H9 (cell line): Measurements from ENCODE around the genes ZMYM5, GJB2 and IL17D.

GRCh38 chr13:18946749-18947167, 234.9 kb downstream of the TUBA3C start:
- PRO-cap = no peak

- PRO-cap = no peak
Observed at GRCh38 chr13:19109488-19110010, 72.1 kb downstream of the TUBA3C start.

GRCh38 chr13:19181921-19182123, 198 bp upstream of the TUBA3C start:
- PRO-cap = no peak

DNA sequence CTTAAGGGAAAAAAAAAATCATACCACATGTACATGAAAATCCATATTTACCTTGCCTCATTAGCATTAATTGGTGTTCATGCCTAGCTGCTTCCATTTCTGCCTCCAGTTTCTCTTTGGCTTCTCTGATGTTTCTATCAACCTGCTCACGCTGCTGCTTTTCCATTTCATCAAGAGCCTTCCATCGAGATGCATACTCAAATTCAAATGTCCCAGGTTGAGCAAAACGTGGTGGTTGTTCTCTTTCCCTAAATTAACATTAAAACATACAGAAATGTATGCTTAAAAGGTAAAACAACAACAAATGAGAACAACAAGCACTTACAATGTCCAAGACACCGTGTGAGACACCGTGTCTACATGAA, 31.5 kb downstream of the PSPC1 start:
- PRO-cap = no peak

DNA sequence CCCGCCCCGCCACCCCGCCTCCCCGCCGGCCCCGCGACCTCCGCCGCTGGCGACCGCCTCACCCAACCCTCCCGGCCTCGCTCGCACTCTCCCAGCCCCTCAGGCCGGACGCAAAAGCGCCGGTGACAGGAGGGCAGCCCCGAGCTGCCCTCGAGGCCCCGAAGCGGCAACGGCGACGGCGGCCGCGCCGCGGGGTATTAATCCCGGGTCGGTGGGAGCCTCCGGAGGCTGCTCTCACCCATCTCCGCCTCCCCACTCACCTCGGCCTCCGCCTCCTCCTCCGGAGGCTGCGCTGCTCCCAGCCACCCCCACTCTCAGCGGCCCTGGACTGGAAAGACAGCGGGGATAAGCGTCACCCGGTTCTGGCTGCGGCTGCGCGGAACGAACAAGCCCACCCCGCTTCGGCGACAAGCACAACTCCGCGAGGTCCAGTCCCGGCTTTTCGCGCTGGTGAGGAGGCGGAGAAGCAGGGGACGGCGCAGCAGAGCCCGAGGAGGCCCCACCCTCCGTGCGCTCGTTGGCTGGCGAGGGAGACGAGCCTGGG, at the start of gene ZMYM5:
Gene ZMYM5 (minus strand): TSS at position 460 of the 544 bp plus-strand sequence.
- PRO-cap = bidirectional peak, plus-strand start at position 102 of the sequence, minus-strand start at position 124 of the sequence; bidirectional peak, plus-strand start outside the sequence, minus-strand start at position 330 of the sequence

- PRO-cap = no peak
Observed at GRCh38 chr13:20118232-20118540, 42.7 kb downstream of the GJA3 start.

GRCh38 chr13:20119949-20121144, 40.5 kb downstream of the GJA3 start:
- PRO-cap = no peak

GRCh38 chr13:20192470-20193143, at the start of gene GJB2:
Gene GJB2, minus strand, starts transcription at chr13:20192938.
- PRO-cap = no peak

- PRO-cap = no peak
Observed at GRCh38 chr13:20301287-20301758, 69.2 kb upstream of the GJB6 start.

- PRO-cap = no peak
Observed at GRCh38 chr13:20391369-20391895, 134.2 kb downstream of the CRYL1 start.

- PRO-cap = unidirectional peak, plus-strand start at chr13:20442039
Observed at GRCh38 chr13:20441917-20442281, 83.8 kb downstream of the CRYL1 start.

DNA sequence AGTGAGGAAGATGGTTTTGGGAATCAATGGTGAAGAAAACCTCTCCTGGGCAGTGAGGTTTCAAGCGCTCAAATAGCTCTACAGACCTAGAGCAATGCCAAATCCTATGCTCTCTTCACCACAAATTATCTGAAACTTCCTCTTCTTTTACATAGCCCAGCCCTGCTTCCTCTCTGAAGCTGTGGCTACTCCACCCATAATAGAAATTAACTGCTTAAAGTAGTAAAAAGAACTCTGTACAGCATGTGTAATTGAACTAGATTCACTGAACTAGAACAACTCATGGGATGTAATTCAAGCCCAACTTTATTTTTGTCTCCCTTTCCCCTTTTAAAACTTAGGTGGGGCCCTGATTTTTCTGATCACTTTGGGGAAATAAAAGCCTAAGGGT, 20.4 kb upstream of the IFT88 start:
- PRO-cap = no peak

DNA sequence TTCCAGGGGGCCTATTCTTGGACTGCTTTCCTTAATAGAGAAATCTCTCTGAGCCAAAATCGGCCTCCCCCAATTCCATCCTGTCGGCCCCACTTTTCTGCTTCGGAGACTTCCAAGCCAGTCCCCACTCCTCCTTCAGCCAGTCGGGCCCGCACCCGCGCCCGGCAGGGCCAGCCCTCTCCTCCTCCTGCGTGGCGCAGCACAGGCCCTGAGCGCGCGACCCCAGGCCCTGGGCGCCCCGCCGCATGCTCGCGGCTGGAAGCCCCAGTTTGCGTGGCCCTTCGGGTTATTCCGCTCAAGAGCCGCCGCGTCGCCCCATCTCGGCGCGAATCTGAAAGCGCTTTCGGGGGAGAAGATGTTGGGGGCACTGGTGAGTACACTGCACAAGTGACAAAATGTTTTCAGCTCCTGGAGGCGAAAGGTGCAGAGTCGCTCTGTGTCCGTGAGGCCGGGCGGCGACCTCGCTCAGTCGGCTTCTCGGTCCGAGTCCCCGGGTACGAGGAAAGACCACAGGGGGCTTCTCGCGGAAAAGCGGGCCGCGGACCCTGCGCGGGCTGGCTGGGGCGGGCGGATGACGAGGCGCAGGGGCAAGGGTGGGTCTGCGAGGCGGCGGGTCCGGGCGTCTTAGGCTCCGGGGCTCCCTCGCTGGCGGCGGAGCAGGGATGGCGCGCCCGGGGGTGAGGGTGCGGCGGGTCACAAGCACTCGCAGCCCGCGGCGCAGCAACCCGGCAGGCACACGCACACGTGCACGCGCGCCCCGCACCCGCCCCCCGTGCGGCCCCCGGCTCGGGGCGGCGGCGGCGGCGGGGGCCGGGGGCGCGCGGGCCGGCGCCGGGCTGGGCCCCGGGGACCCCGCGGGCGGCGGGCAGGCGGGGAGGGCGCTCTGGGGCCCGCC, at the start of gene IL17D:
Gene IL17D (plus strand): TSS at position 749 of the 895 bp plus-strand sequence.
- PRO-cap = unidirectional peak, plus-strand start at position 141 of the sequence; unidirectional peak, plus-strand start at position 398 of the sequence; bidirectional peak, plus-strand start at position 584 of the sequence, minus-strand start at position 559 of the sequence

GRCh38 chr13:20824489-20825246, 50.9 kb upstream of the EEF1AKMT1 start:
- PRO-cap = no peak

DNA sequence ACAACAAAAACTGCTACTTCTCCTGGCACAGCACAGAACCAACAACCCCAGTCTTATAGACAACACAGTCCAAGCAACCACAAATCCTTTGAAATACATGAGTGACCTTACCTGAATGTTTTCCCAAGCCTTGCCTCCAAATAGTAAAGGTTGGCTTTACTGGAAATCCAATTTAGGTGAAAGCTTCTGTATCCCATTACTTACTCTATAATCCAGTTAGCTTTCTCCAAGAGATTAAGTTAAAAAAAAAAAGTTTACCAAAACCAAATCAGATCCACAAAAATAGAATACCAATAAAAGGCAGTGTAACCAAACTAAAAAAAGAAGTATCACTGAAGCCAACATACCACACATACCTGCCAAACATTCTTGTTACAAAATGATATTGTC, 58.9 kb upstream of the EEF1AKMT1 start:
- PRO-cap = no peak

- PRO-cap = no peak
Observed at GRCh38 chr13:20943231-20944011, 40.9 kb upstream of the XPO4 start.

- PRO-cap = no peak
Observed at GRCh38 chr13:20953068-20953555, 50.6 kb upstream of the XPO4 start.

DNA sequence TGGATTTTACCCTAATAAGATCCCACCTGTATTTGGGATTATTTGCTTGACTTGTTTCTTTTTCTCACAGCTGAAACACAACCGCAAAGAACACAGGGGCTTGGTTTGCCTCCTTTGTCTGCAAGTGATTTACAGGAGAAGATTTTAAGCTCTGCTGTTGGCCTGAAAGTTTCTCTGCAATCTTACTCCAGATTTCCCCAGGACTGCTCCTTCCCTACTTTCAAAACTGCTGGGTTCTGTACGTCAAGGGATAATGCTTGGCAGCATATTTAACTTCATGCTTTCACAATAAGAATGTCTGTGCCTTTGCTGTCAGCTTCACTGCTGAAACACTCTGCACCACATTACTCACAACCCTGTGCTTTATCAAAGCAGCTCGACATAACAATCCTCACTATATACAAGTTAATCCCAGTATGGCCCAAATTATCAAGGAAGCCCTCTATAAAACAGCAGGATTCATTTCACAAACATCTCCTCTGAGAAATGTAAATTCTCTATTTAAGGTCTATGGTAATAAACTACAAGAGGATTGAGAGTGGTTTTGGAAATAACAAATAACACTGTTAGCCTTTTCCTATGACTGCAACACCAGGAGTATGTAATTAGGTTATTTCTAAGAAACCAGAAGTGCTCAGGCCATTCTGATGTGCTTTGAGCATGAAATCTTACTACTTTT, 17.5 kb downstream of the LATS2 start:
- PRO-cap = no peak

GRCh38 chr13:21056113-21056596, 5.2 kb downstream of the LATS2 start:
- PRO-cap = no peak

DNA sequence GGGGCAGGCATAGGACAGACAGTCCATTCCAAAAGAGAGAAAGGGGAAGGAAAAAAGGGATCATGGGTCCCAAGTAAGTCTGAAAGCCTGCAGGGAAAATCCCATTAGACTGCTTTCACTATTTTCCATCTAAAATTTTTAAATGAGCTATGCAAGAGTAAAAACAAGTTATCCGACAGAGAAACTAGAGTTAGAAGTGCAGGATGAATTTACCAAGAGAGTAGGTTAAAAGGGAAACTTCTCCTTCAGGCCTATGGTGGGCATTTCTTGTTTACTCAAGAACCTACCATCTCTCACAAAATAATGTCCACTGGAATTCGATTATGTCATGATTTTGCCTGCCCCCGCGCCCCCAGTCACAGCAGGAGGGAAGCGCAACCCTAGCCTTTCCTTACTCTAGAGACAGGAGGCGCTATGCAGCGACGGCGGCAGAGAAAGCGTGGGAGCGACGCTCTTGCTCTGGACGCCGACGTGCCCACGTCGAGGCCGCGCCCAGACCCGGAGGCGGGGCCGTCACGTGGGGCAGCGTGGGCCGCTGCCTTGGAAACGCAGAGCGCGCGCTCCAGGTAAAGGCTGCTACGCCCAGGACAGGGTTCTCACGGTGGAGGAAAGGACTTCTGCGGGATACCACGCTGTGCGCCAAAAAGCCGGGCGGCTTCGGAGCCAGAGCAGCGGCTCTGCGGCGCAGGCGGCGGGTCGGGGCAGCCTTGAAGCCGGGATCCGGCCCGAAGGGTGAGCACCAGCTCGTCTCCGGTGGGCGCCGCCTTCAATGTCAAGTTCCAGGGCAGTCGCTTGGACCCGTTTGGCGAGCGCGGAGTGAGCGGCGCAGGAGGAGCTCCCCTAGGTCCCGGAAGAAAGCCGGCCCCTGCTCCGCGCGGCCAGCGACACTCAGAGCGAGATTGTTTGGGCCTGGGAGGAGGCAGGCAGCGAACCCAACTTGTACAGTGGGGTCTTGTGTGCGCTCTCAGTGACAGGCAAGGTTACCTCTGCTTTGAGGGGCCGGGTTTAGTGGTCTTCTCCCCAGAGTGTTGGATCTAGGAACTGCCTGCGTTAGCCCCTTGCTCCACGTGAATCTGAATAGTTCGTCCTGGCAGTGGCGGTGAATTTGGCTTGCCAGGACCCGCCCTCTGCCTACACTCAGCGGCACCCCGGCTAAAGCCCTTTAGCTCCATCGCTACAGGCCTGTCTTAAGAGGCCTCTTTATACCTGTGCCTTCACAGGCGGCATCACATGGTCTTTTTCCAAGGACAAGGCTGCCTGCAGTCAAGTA, 121.6 kb downstream of the MRPL57 start:
- PRO-cap = unidirectional peak, plus-strand start at position 580 of the sequence; bidirectional peak, plus-strand start at position 891 of the sequence, minus-strand start at position 771 of the sequence; bidirectional peak, plus-strand start at position 1,183 of the sequence, minus-strand start at position 1,079 of the sequence